A673 (cell line): Measurements from ENCODE around the genes ART4 and STRAP.

- PRO-cap, result no peak
Measured at GRCh38 chr12:14842811-14843979, at the start of gene ART4. TSS of gene ART4 (minus strand) at chr12:14843526.

GRCh38 chr12:14882528-14883219 is 3.0 kb downstream of the MGP start:
- PRO-cap, result no peak

GRCh38 chr12:14905930-14906557 is 20.4 kb upstream of the MGP start:
- PRO-cap, result no peak

GRCh38 chr12:14921075-14921710 is 17.1 kb downstream of the ERP27 start:
- PRO-cap, result no peak

GRCh38 chr12:14934740-14935450 is 3.4 kb downstream of the ERP27 start:
- PRO-cap, result no peak

DNA sequence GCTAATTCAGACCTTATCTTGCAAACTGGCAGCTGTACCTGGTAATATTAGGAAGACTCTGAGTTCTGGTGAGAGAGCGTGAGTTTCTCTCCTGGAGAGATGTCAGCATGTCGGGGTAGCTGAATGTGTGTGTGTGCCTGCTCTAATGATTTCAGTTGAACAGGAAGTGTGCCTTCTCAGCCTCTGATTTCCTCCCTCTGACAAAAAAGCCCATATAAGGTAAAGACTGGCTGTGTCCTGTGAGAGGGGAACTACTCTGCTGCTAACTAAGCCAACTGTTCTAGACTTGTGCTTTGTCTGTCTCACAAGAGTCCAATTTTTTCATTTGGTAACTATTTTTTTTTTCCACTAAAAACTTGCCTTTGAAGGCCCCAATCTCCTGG is 10.4 kb upstream of the ERP27 start:
- PRO-cap, result bidirectional peak, plus-strand start at position 242 of the sequence, minus-strand start at position 147 of the sequence

GRCh38 chr12:14968526-14968813 is 4.4 kb upstream of the PDE6H start:
- PRO-cap, result no peak

DNA sequence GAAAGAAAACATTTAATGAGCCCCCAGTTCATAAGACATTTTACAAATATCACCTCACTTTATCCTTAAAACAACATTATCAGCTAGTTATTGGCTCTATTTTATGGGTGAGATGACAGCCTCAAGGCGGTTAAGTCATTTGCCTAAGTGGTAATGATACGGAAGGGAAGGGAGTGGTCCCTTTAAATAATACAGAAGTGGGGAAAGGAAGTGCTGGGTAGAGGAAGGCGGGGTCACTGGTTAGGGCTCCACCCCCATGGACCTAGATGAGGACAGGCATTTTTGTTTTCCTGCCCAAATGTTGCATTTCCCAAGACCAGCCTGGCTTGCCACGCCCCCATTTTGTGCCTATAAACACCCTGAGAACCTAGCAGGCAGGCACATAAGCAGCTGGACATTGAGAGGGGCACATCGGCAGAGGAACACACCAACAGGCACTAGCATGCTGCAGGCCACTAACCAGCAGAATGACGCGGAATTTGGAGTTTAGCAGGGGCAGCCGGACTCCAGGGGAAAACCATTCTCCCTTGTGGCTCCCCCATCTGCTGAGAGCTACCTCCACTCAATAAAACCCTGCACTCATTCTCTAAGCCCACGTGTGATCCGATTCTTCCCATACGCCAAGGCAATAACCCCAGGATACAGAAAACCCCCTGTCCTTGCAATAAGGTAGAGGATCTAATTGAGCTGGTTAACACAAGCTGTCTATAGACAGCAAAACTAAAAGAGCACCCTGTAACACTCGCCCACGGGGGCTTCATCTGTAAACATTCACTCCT is 100.8 kb downstream of the EPS8 start:
- PRO-cap, result no peak

- PRO-cap, result bidirectional peak, plus-strand start at chr12:15852656, minus-strand start at chr12:15852432
Measured at GRCh38 chr12:15852362-15852561, 29.9 kb upstream of the STRAP start.

GRCh38 chr12:15882188-15883043 is at the start of gene STRAP:
TSS of gene STRAP (plus strand) at chr12:15882387.
- PRO-cap, result bidirectional peak, plus-strand start at chr12:15882394, minus-strand start at chr12:15882274; bidirectional peak, plus-strand start at chr12:15882981, minus-strand start at chr12:15882715

GRCh38 chr12:15956176-15956911 is 45.2 kb downstream of the DERA start:
- PRO-cap, result no peak

GRCh38 chr12:16332490-16332971 is 14.9 kb upstream of the MGST1 start:
- PRO-cap, result no peak

GRCh38 chr12:16348470-16349601 is 1.4 kb downstream of the MGST1 start:
- PRO-cap, result no peak

GRCh38 chr12:16609031-16609674 is 3.2 kb upstream of the LMO3 start:
- PRO-cap, result no peak

DNA sequence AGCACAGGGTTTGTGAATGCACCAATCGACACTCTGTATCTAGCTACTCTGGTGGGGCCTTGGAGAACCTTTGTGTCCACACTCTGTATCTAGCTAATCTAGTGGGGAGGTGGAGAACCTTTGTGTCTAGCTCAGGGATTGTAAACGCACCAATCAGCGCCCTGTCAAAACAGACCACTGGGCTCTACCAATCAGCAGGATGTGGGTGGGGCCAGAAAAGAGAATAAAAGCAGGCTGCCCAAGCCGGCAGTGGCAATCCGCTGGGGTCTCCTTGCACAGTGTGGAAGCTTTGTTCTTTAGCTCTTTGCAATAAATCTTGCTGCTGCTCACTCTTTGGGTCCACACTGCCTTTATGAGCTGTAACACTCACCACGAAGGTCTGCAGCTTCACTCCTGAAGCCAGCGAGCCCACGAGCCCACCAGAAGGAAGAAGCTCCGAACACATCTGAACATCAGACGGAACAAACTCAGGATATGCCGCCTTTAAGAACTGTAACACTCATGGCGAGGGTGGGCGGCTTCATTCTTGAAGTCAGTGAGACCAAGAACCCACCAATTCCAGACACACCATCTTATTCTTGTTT is 402.3 kb upstream of the LMO3 start:
- PRO-cap, result no peak

DNA sequence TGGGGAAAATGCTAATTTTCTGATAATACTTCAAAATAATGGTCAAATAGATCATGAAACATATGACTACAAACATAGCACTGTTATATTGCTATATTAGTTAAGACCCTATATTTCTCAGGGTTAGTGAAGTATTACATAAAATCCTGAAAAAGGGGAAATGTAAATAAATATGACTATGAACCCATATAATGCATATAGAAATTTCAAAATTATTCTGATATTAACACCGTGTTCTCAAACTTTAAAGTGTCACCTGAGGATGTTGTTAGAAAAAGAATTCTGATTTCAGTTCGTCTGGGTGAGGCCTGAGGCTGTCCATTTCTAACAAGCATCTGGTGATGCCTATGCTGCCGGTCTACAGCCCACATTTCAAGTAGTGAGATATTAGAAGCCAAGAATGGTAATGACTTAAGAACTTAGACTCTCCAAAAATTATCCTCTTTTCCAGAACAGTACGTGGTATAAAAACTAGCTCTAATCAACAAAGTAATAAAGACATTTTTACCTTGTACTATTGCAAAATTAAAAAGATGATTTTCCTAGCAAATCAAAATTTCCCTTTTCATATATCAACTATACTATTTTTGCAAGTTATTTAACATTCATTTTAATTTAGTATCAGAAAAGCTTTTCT is 34.9 kb downstream of the PIK3C2G start:
- PRO-cap, result no peak

DNA sequence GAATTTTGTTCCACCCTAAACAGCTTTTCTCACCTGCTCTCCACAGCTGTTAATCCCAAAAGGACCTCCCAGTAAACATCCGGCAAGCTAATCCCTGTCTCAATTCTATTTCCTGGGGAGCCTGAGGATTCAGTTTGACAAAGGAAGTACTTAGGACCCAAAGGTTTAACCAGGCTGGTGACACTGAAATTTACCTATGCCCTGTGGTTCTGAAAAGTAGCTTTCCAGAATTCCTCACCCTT is 15.0 kb downstream of the CAPZA3 start:
- PRO-cap, result no peak

DNA sequence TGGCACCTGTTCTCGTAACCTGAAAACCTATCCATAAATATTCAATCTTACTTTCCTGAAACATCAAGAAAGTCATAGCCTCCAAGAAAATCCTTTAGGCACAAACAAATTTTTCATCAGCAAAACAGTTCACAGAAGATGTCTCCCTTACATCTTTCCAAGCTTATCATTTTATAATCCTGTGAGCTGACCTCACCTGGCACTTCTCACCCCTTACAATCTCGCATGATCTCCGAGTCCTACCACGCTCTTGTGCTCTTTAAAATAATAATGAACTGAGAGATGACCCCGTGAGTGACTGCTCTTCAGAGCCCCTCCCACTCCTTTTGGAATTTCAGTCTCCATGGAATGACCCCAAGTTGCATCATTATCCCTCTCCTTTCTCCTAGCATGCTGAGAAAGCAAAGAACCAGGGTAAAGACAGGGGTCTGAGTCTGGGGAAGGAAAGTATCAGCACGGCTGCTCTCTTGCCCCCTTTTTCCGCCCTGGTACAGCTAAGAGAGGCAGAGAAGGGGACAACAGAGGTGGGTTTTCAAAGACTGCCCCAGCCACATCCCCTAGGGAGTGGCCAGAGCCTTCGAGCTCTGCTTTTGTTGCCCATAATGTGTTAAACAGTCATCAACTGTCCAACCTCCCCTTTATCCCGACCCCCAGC is 178.4 kb upstream of the PLEKHA5 start:
- PRO-cap, result unidirectional peak, plus-strand start at position 417 of the sequence

- PRO-cap, result no peak
Measured at GRCh38 chr12:19213186-19214228, 84.0 kb downstream of the PLEKHA5 start.

DNA sequence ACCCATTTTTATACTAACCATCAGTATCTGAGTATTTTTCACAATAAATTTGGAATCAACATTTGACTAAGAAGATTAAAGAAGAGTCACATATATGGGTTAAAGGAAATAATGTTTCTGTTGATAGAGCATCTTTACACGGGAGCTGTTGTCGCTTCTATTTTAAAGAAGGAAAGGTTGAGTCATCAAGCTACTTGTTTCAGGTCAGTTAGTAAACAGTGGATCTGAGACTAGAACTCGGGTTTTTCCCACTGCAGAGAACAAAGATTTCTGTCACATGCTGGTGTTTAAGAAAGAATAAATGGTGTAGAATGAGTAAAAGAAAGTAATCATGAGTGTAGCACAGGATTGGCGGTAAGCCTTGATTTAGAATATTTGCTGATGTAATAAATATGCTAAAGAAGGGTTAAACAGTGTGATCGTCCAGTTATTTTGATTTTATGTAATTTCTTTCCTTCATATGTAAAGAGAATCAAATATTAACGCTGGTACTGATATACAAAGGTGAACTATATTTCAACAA is 455.5 kb downstream of the AEBP2 start:
- PRO-cap, result no peak